A549 (cell line): Measurements from ENCODE around the gene MICAL2.

GRCh38 chr11:10682296-10682654, 11.3 kb downstream of the IRAG1 start:
- PRO-cap = no peak
CAGE:
- cytosol, long polyA plus RNA = no peak
- long polyA plus RNA = no peak
- nucleus, long polyA plus RNA = no peak

DNA sequence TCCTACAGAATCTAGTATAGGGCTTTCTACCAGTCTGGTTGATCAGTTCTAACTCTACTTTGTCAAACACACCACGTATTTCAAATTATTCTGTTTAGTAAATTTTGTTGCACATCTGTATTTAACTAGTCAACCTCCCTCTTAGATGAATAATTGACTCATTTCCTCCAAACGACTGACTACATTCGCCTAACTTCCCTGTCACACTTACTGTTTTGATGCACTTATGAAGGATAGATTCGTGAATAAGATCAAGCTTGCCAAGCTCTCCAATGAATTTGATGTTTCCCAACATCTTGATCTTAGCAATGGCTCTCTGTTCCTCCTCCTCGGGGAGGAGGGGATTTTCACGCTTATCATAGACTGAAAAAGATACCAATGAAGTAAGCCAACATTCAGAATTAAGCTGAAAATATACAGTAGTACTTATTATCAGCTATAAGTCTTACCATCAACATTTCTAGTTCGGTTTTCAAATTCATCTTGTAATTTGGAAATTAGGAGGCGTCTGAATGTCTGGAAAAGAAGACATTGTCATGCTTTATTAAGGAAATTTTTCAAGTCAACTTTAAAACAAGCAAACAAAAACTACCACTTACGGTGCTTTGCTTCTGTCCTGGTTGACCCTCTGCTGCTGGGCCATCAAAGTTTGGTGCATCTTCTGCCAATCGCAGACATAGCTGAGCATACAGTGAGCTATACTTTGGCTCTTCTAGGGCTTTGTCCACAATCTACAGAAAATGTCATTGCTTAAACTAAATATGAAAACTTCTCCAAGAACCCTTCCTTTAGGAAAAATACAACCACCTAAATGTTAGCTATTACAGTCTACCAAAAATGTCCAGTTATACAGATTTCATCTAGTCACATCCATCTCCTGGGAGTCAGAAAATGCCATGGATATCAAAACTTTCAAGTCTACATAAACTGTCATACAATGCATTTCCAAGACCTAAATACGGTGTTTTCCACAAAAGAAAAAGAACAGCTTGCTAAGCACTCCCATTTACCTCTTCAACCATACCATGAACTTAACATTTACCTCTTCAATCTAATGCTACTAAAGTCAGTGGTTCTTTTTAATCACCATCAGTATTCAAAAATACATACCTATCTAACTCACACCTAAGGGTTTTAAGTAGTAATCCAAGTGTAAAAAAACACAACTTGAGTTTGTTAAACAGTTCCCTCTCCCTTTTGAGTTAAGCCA, 4.6 kb downstream of the EIF4G2 start:
- PRO-cap = no peak
CAGE:
- cytosol, long polyA plus RNA = no peak
- long polyA plus RNA = no peak
- nucleus, long polyA plus RNA = no peak

DNA sequence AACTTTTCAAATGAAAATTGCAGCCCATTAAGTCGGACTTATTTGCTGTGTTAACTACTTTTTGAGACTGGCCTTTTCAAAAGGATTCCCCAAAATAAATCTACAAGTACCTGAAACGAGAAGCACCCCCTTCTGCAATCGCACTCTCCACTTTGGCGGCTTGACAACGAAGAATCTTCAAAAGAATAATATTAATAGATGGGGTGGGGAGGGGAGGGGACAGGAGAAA, 1.7 kb downstream of the EIF4G2 start:
- PRO-cap = no peak
CAGE:
- cytosol, long polyA plus RNA = no peak
- long polyA plus RNA = no peak
- nucleus, long polyA plus RNA = no peak

- PRO-cap = no peak
CAGE:
- cytosol, long polyA plus RNA = no peak
- long polyA plus RNA = no peak
- nucleus, long polyA plus RNA = no peak
Measured at GRCh38 chr11:10842791-10843115, 15.1 kb downstream of the ZBED5 start.

DNA sequence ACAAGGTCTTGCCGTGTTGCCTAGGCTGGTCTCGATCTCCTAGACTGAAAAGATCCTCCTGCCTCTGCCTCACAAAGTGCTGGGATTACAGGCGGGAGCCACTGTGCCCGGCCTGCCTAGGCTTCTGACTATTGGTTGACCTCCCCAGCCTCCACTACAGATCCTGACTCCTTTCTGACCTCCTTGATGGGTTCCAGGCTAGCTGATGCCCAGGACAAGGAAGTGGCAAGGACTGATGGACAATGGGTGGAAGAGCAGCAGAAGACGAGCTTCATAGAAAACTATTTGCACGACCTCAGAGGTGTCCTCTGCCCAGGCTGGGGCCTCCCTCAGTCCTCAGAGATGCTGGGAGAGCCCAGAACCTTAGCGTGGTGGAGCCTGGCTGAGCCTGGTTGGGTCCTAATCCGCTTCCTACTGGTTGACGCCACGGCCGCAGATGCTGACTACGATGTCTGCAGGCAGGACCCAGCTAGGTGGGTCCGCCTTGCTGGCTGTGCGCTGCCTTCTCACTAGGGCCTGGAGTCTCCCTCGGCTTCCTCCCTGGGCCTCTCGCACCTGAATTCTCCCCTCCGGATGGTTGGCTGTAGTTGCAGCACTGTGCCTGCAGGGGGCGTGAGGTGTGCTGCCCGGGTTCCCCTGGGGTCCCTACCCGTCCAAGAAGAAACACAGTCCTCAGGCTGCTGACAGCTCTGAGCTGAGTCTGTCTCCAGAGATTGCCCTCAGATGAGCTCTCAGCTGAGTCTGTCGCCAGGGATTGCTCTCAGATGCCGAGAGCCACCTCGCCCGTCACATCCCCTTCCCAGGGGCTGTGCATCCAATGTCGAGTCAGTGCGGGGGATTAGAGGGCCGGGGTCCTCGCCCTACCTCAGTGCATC, 197.3 kb downstream of the CSNK2A3 start:
- PRO-cap = no peak
CAGE:
- cytosol, long polyA plus RNA = no peak
- long polyA plus RNA = no peak
- nucleus, long polyA plus RNA = no peak

GRCh38 chr11:11449313-11449916, 96.4 kb upstream of the CSNK2A3 start:
- PRO-cap = no peak
CAGE:
- cytosol, long polyA plus RNA = no peak
- long polyA plus RNA = no peak
- nucleus, long polyA plus RNA = no peak

GRCh38 chr11:11569923-11570309, 51.9 kb downstream of the GALNT18 start:
- PRO-cap = no peak
CAGE:
- cytosol, long polyA plus RNA = no peak
- long polyA plus RNA = no peak
- nucleus, long polyA plus RNA = no peak

GRCh38 chr11:11619834-11620899, 1.6 kb downstream of the GALNT18 start:
- PRO-cap = no peak
CAGE:
- cytosol, long polyA plus RNA = no peak
- long polyA plus RNA = no peak
- nucleus, long polyA plus RNA = no peak

- PRO-cap = no peak
CAGE:
- cytosol, long polyA plus RNA = no peak
- long polyA plus RNA = no peak
- nucleus, long polyA plus RNA = no peak
Measured at GRCh38 chr11:11760280-11760799, 81.4 kb upstream of the USP47 start.

- PRO-cap = no peak
CAGE:
- cytosol, long polyA plus RNA = no peak
- long polyA plus RNA = no peak
- nucleus, long polyA plus RNA = no peak
Measured at GRCh38 chr11:11864910-11865585, 23.3 kb downstream of the USP47 start.

DNA sequence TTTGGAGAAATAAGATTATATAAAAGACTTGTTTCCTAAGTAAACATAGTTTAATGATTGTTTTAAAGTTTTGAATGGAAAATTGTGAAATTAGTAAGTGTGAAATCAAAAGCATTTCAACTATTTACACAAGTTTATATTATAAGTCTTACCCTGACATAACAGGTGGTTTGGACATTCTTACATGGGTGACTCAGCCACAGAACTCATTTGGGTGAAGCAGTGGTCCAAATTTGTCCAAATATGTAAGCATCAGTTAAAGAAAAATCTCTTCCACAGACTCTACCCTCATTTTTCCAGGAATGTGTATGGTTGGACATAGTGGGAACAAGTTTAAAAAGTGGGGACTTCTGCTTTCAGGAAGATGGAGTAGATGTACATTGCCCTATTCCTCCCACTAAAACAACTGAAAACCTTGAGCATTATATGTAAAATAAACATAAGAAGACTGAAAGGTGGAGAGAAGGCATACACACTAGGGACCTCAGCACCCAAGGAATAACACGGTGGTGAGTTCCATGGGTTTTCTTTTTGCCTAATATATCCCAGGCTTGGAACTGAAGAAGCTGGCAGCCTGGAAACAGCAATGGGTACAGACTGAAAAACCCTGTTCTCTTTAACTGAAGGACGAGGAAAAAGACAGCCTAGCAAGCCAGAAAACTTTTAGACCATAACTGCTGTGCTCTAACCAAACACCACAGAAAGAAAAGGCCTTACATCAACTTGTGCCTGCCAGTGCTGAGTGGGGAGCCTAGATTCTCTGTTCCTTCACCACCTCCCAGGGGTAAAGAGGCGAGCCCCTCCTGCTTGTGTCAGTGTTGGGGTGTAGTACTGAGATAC, 68.2 kb downstream of the USP47 start:
- PRO-cap = no peak
CAGE:
- cytosol, long polyA plus RNA = no peak
- long polyA plus RNA = no peak
- nucleus, long polyA plus RNA = no peak

DNA sequence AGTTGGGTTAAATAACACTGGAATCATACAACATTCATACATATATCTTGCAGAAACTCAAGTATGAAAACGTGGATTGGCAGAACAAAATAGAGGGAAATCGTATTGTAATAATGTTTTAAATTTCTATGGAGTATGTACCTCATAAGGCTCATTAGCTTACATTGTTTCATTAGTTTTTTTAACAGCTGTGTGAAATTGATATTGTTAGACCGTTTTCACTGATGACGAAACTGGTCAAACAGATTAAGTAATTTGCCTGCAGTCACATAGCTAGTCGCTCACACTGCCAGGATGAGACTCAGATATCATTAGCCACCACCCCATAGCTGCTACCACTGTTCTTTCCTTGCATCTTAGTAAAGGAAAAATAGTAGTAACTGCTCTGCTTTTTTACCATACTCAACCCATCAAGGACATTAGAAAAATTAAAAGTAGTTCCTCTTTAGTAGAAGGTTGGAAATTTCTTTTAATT, 64.0 kb downstream of the DKK3 start:
- PRO-cap = no peak
CAGE:
- cytosol, long polyA plus RNA = no peak
- long polyA plus RNA = no peak
- nucleus, long polyA plus RNA = no peak

GRCh38 chr11:11978808-11979671, 29.4 kb downstream of the DKK3 start:
- PRO-cap = no peak
CAGE:
- cytosol, long polyA plus RNA = no peak
- long polyA plus RNA = no peak
- nucleus, long polyA plus RNA = no peak

DNA sequence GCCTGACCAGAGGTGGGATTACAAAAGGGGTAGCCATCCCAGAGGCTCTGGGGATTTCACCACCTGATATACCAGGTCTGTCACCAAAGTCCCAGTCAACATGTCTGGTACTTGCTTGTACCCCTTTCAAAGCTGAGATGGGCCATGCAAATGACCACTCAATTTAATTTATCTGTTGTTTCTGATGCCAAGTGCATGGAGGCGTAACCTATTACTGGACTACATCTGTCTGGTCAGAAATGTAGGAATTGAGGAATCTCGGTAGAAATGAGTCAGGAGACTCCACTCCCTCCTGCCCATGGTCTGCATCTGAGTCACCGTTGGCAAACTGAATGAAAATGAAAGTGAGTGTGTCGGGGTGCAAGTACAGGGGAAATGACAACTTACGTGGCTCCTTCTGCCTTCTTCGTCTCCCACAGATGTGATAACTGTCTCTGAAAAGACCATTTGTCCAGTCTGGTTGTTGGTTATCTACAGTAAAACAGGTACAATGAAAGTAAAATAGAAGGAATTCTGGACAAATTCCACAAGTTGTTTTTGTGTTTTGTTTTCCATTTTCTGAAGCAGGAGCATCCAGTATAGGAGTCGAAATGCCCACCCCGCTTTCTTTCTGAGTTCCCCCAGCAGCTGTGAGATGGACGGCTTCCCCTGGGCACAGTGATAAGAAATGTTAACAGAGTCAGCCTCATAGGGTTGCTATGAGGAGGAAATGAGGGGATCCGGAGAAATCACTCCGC, 9.9 kb downstream of the DKK3 start:
- PRO-cap = no peak
CAGE:
- cytosol, long polyA plus RNA = no peak
- long polyA plus RNA = no peak
- nucleus, long polyA plus RNA = no peak

- PRO-cap = no peak
CAGE:
- cytosol, long polyA plus RNA = no peak
- long polyA plus RNA = no peak
- nucleus, long polyA plus RNA = no peak
Measured at GRCh38 chr11:12019161-12019746, 10.8 kb upstream of the DKK3 start.

- PRO-cap = unidirectional peak, plus-strand start at chr11:12047600
CAGE:
- cytosol, long polyA plus RNA = no peak
- long polyA plus RNA = no peak
- nucleus, long polyA plus RNA = no peak
Measured at GRCh38 chr11:12047327-12047911, 39.0 kb upstream of the DKK3 start.

- PRO-cap = no peak
CAGE:
- cytosol, long polyA plus RNA = no peak
- long polyA plus RNA = no peak
- nucleus, long polyA plus RNA = no peak
Measured at GRCh38 chr11:12109593-12109960, 813 bp upstream of the MICAL2 start.

DNA sequence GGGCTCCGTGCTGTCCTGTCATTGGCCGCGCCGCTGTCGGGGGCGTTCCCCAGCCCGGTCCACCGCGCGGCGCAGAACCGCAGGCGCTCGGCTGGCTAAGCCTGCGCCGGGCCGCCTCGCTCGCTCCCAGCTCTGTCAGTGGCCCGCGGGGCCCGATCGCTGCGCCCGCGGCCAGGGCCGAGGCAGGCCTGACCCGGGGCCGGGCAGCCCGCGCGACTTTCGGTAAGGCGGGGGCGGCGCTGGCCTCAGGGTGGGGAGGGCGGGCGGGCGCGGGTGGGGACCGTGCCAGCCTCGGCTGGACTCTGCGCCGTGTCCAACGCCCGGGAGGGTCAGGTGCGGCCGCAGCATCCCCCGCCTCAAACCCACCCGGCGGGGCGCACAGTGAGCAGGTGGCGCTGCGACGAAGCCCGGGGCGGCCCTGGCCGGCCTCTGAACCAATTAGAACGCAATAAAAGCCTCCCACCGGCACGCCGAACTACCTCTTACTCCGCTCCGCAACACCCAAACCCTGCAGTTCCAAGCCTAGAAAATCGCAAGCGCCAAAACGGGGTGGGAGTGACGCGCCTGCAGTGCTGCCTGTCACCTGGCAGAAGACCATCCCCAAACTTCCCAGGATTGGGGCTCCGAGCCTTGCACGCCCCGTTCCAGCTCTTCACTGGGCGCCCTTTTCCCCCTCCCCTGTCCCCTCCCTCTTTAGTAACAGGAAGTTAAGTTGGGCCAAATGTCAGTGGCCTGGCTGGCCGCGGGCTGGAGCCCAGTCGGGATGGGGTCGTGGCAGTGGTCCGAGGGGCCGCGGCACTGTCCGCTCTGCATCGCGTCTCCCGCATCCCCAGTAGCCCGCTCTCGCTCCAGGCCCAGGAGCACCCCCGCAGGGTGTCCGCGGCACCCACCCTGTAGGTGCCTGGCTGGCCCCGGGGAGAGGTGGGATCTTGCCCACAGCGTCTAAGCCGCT, at the start of gene MICAL2:
MICAL2 (plus strand) TSS at position 86 of the 952 bp plus-strand sequence.
- PRO-cap = bidirectional peak, plus-strand start at position 137 of the sequence, minus-strand start outside the sequence; bidirectional peak, plus-strand start at position 727 of the sequence, minus-strand start at position 421 of the sequence
CAGE:
- cytosol, long polyA plus RNA = no peak
- long polyA plus RNA = no peak
- nucleus, long polyA plus RNA = no peak

DNA sequence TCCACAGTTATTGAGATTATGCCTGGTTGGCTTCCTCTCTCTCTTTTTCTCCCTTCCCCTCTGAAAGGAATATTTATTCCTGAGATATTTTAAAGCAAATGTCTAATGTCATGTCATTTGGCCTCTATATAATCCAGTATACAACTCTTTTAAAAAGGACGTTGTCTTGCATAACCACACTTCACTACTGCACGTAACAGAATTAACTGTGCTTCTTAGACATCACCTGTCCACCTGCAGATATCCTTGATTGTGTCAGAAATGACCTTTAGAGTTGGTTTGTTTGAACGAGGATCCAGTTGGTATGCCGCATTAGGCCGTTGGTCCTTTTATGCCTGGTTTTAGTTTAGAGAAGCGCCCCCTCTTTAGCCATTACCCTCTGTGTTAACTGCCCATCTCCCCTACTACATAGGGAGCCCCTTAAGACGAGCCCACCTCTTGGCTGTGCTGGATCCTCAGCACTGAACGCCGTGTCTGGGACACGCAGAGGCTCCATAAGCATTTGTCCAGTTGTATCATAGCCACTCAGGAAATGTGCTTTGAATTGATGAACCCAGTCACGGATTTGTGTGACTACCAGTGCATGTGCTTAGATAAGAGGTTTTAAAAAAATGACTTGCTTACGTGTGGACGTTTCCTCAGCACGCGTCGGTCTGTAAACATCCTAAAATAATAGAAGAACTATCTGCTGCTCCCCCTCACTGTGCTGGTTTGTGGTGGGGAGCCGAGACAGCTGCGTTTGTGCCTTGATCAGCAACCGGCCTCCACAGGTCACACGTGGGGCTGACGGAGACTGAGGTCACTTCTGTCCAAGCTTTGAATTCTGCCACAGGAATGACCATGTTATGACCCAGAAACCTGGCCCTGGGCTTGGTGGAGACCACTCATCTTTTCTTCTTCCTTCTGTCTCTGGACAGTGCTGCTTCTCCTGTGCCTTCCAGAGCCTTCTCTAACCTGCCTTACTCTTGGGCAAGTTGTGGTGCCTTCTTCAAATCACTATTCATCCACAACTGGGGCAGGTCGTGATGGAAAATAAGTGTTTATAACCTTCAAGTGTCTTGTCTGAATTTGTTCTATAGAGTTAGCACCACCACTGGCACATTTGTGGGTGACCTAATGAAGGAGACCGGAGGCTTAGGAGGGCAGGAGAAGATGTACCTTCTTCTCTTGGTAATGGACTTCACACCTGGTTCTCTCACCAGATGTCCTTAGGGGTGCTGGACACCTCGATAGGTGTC, 4.2 kb downstream of the MICAL2 start:
- PRO-cap = no peak
CAGE:
- cytosol, long polyA plus RNA = no peak
- long polyA plus RNA = no peak
- nucleus, long polyA plus RNA = no peak

DNA sequence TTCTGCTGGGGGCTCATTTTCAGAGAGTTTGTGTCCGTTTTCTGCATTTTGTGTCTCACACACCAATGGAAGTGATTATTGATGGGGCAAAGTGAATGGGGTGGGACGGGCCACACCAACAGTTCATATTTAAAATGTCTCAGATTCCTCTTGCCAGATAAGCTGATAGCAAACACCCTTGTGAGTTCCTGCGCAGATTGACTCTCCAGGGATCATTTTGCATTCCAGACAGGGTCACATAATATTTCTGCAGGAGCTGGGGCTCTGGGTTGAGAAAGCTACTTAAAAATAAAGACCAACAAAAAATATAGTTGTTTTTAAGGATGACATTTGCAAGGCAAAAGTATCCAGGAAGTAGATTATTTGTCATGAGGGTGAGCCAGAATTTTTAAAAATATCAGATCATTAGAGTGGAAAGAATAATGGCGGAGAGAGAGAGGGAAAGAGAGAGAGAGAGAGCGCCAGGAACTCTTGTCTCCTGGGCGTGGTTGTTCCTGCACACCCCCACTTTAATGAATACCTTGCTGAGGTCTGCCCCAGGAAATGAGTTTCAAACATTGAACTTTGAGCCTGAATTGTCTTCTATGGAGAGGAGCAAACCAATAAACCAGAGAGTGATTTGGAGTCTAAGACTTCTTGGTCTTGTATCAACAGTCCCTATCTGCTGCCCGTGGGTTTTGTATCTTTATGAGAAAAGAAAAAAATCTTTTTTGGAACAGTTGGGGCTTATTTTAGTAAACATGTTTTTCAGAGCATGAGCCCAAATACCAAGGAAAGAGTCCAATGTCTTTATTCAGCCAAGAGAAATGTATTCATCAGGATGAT, 33.3 kb downstream of the MICAL2 start:
- PRO-cap = no peak
CAGE:
- cytosol, long polyA plus RNA = no peak
- long polyA plus RNA = no peak
- nucleus, long polyA plus RNA = no peak